AG08470 (cell line): ENCODE results near the gene PKP1.

- RRBS: no CpG with 5 or more reads among the region's 7 CpGs
Measured at GRCh38 chr1:200893111-200893982, 1.4 kb upstream of the INAVA start.

GRCh38 chr1:200913033-200913460 lies 18.3 kb downstream of the INAVA start:
- RRBS: no CpG with 5 or more reads among the region's 11 CpGs

DNA sequence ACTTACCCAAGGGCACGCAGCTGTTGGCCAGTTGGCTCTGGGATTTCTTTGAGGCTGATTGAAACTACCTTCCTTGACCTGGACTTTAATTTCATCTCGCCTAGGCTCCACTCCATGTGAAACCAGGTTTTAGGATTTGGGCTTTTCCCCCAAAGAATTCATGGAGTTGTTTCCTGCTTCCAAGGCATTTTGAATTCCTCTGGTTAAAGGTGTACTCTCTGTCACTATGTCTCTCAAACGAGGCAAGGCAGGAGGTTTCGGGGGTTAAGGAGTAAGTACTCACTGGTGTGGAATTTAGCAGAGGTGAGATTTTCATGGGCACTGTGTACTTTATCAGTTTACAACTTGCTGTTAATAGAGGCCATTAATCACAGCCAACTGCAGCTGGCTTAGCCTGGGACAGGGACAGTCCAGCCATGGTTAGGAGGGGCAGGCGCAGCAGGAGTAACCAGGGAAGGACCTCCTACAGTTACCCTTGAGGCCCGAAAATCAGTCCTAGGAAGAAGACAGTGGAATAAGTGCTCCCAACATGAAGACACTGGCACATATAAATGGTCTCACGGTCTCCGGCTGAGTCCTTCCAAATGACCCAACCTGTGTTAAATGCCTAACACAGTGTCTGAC lies 18.0 kb upstream of the TMEM9 start:
- RRBS: no CpG with 5 or more reads among the region's 8 CpGs

DNA sequence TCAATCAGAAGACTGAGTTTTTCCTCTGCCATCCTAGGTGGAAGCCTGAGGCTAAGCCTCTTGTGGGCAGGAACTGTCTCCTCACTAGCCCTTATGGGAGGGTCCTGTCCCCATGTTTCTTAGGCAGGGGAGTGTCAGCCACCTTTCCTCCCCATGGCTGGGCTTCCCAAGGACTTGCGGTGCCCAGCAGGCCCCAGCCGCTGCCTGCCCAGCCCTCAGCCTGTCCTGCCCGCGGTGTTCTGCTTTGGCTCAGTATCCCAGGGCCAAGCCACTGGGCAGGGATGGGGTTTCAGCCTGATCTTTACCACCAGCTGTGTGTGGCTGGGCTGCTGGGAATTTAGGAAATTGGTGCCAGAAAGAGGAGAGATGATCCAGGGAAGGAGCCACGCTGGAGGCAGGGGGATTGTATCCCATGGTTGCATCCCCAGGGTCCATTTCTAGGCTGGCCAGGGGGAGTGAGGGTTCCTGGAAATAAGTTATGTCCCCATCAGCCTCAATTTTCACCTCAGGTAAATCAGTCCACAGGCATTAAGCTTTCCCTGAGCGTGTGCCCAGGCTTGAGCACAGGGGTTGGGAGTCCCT lies 6.9 kb upstream of the IGFN1 start:
- RRBS: no CpG with 5 or more reads among the region's 6 CpGs

DNA sequence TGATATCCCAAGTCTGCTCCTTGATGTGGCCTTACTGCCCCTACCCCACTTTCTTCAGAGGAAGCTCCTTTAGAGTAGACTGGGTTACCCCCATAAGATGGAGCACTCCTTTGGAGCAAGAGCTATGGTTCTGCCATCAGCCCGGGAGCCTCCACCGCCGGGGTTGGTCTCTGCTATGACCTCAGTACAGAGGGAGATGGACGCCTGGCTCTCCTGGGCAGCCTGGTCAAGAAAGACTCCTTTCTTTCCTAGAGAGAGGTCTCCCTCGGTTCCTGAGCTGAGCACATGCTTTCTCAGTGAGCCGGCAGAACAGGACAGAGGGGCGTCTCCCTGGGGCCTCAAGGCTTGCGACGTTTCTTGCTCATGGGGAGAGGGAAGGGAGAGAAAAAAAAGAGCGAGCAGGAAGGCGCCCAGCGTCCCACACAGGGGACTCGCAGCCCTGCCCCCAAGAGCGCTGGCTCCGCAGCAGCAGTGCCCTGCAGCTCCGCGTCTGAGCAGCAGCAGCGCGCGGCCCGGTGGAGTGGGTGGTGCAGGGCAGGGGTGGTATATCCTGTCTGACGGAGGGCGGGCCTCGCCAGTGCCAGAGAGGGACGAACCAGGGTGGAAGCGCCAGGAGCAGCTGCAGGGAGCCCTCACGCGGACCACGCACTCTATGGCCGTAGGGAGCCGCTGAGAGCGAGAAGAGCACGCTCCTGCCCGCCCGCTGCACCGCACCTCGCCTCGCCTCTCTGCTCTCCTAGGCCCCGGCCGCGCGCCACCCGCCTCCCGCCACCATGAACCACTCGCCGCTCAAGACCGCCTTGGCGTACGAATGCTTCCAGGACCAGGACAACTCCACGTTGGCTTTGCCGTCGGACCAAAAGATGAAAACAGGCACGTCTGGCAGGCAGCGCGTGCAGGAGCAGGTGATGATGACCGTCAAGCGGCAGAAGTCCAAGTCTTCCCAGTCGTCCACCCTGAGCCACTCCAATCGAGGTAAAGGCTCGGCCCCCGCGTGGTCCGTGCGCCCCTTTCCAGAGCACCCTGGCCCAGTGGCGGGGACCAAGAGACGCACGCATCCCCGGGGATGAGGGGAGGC lies at the start of gene PKP1:
TSS of gene PKP1 (plus strand) at position 577 of the 1,078 bp plus-strand sequence.
- RRBS: no CpG with 5 or more reads among the region's 68 CpGs

DNA sequence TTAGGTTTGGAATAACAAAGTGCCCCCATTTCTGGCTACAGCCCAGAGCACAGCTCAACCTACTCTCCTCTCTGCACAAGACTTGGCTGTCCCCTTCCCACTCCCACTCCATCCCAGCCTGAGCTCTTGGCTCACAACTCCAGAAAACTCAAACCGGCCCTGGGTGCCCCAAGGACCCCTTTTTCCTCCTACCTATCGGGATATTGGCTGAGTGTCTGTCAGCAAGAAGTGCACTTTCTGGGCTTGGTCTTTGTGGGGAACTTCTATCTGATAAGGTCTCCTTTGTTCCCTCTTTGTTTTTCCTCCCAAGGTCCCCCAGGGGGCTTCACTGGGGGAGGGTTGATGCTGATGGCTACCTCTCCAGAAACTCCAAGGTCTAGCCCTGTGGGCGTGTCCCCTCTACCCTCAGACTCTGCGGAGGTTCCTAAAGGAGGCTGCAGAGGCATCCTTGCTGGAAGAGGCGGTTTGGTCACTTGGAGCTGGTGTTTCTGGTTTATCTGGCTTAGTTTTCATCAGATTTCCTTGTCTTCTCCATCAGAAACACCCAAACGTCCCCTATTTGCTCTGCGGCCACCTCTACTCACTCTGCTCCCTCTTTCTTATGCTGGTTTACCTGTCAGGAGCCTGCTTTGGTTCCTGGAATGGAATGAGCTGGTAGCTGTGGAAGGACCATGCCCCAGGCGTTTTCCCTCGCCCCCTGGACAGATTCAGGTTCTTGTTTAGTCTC lies 2.4 kb downstream of the PKP1 start:
- RRBS: no CpG with 5 or more reads among the region's 9 CpGs

DNA sequence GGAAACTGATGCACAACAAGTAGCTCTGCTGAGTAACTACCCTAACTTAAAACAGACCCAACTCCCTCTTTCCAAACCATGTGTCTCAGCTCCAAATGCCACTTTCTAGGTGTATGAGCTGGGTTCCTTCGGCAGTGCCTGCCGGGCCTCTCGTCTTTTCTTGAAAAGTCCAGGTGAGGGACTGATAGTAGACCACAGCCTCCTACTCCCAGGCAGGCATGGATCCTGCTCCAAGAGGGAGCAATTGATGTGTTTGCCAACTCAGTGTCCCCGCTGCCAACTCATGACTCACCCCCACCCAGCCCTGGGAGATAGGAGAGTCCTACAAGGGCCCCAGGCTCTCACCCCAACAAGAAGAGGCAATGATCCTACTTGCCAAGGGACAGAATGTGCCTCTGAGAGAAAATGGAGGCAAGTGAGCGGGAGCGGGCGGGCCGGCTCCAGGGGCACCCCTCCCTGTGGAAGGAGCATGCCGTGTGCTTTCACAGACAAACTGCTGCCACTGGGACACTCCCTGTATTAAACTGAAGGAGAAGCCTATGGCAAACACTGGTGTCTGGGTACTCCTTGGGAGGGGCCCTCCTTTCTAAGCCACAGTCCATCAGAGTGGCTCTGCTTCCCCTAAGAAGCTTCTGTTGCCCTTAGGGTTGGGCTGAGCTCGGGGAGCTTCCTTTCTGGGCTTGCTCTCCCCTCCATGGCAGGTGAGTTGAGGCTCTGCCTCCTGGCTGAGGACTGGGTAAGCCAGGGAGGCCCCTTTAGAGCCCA lies 16.6 kb downstream of the PKP1 start:
- RRBS: no CpG with 5 or more reads among the region's 10 CpGs

GRCh38 chr1:201311124-201311418 lies 27.8 kb downstream of the PKP1 start:
- RRBS: no CpG with 5 or more reads among the region's 1 CpG

GRCh38 chr1:201355893-201356351 lies 21.6 kb downstream of the TNNT2 start:
- RRBS: no CpG with 5 or more reads among the region's 3 CpGs

- RRBS: no CpG with 5 or more reads among the region's 7 CpGs
Measured at GRCh38 chr1:201365577-201366093, 11.8 kb downstream of the TNNT2 start.

- RRBS: no CpG with 5 or more reads among the region's 2 CpGs
Measured at GRCh38 chr1:201384207-201384476, 6.7 kb upstream of the TNNT2 start.

DNA sequence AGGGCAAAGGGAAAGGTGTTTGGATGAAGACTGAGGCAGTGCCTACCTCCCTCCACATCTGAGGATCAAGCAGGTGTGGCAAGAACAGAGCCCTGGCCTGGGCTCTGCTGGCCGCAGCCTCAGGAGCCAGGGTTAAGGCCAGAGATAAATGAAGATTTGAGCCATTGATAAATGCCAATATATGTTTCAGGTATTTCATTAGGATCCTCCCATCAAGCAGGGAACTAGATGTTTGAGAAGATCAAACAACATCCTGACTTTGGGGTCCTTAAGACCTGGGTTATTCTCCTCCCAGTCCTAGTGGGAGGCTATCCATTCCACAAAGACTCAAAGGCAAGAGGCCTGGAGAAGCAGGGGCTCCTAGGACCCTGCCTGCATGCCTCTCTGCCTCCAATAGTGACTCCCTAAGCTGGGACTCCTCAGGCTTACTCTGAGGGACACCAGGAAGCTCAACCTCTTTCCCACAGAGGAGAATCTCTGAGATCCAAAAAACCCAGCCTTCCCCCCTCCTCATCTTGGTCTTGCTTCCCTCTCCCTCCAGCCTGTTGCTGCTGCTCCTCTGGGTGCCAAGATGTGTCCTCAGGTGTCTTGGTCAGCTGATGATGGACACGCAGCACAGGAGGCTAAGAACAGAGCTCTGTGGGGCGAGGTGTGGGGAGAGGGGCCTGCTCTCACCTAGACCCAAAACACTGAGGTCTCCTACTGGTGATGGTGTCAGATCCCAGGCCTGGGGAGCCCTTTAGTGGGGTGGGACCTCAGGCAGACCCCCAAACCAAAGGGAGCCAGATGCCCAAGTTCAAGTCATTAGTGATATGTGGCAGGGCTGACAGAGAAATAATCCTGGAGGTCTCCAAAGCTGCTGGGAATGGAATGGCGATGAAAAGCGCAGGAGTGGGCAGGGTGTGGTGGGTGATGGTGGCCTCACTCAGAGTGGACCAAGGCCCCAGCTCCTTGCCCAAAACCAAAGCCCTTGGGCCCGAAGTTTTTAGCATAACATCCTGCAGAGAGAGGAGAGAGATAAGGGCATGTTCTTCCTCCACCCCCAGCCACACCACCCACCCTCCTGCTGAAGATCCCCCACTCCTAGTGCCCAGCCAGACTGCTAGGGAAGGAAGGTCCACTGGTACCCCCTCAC lies 15.2 kb upstream of the PHLDA3 start:
- RRBS: no CpG with 5 or more reads among the region's 6 CpGs

DNA sequence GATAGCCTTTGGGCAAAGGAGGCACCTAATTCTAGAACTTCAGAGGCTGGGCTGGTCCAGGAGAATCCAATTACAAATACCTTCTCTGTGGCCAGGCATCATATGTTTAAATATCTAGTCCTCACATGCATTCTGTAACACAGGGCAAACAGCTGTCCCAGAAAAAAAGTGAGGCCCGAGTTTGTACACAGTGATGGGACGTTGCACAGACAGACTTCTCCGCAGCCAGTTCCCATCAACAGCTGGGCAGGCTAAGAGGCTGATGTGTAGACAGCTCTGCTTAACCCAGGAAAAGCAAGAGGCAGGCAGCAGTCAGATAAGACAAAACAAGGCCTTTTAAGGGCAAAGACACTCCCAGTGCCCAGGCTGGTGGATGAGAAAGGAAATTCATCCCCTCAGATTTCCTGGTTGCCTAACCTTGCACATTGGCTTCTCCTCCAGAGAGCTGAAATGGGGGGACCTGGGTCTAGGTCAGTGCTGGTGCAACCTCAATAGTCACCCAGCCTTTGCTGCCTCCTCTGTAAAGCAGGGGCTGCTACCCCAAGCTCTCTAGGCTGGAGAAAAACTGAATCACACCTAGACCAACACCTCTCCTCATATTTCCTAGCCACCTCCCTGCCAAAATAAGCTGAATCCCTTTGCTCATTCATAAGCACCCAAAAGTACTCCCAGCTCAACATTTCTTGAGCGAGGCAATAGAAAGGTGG lies 17.2 kb upstream of the PHLDA3 start:
- RRBS: no CpG with 5 or more reads among the region's 4 CpGs

DNA sequence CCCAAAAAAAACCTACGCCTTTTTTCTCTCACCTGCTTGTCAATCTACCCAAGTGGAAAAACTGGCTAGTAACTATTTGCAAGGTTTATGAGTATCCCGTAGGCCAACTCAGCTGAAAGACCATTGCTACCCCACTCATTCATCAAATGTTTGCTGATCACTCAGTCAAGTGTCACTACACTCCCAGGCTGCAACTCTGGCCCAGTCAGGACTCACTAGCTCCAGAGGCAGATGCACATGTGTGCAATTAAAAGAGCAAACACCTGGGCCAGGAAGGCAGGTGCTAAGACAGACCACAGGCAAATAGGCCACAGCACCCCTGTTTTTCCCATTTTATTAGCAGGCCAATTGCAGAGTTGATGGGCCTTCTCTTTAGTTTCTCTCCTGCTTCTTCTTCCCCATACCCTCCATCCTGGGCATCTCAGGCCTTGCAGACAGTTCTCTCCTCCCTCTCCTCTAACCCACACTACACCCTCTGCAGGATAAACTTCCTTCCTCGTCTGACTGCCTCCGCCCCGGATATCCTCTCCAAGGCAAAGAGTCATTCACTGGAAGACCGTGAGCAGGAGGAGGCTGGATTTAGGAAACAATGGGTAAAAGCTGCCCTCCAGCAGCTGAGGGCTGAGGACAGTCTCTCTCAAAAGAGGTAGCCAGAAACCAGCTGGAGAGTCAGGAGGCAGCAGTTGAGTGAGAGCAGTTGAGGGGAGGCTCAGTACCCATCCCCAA lies 1.6 kb downstream of the CSRP1 start:
- RRBS: no CpG with 5 or more reads among the region's 6 CpGs

DNA sequence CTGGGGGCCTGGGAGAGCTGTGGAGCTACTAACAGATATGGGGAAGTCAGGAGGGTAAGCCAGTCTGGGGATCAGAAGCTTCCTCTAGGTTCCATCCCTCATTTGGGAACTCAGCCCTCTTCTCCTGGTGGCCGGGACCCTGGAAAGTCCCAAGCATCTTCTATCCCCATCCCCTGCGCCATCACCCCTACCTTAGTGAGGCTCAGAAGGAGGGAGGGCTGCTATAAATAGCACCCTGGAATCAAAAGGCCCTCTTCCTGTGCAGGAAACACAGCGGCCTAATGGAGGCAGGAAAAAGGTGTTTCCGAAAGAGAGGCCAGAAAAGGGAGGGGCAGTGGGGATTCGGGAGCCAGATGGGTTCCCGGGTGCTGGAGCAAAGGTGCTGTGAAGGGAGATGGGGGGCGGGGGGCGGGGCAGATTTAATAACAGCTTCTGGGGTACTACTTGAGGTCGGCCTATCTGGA lies 16.6 kb downstream of the NAV1 start:
- RRBS: no CpG with 5 or more reads among the region's 9 CpGs

- RRBS: no CpG with 5 or more reads among the region's 8 CpGs
Measured at GRCh38 chr1:201724577-201724967, 104.4 kb upstream of the IPO9 start.

GRCh38 chr1:201849662-201850613 lies 21.0 kb downstream of the IPO9 start:
- RRBS: no CpG with 5 or more reads among the region's 4 CpGs

- RRBS: no CpG with 5 or more reads among the region's 4 CpGs
Measured at GRCh38 chr1:201902091-201902578, 13.4 kb downstream of the SHISA4 start.

DNA sequence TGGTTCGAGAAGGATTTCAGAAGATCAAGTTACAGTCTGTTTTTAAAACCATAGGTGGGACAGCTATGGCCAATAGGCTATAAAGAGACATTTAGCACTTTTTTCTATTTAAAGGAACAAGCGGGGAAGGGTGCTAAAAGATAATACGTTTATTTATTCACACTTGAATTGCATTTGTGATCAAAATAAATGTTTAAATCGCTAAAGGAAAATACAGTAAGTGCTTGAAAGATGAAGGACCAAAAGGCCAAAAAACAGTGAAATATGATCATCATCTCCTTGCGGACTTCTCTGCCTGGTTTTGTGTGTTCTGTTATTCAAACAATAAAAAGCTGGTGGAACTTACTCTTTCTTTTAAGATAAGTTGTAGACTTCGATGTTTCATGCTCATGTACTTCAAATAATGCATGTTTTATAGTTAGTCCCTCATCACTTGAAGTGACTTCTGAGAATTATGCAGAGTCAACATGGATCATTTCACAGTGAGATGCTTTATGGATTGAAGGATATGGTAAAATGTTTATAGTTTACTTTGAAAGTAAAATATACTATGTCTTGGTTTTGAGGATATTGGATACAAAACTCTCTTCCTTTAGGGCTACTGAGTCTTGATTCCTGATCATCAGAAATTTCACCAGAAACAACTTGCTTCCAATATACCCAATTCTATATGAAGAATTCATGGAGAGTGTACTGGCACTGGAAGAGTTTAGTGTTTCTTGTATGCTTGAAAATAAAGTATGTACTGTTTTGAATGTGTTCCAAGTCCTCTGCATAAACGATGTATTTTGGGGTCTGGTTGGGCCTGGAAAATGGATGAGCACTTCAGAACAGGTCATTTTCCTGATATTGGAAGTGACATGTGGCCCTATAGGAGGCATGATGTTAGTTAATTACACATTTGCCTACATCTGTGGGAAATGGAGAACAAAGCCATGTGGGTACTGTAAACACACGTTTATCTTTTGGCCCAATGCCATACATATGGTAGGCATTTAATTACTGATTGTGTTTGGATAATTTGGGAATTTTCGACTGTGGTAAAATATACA lies 12.5 kb upstream of the RNPEP start:
- RRBS: no CpG with 5 or more reads among the region's 9 CpGs